Left colon (tissue), 1 donor: ENCODE data around the genes AHDC1, FGR and EYA3.

DNA sequence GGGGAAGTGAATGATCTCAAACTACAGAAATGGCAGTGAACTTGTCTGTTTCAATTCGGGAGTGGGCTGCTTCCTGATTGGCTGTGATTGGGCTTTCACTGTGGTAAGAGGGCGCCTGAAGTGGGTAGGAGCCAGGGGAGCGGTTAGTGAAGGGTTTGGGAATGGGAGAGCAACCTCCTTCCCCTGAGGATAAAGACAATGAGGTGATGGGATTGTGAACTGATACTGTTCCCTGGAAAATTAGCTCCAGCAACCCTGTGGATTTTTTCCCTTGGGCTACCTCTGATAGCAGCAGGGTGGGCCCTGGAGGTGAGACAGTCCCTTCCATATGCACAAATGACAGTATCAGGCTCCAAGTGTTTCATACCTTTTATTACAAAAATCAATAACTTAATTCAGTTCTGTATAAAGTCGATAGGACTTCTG lies 2.6 kb downstream of the NR0B2 start:
- PRO-cap: no peak

DNA sequence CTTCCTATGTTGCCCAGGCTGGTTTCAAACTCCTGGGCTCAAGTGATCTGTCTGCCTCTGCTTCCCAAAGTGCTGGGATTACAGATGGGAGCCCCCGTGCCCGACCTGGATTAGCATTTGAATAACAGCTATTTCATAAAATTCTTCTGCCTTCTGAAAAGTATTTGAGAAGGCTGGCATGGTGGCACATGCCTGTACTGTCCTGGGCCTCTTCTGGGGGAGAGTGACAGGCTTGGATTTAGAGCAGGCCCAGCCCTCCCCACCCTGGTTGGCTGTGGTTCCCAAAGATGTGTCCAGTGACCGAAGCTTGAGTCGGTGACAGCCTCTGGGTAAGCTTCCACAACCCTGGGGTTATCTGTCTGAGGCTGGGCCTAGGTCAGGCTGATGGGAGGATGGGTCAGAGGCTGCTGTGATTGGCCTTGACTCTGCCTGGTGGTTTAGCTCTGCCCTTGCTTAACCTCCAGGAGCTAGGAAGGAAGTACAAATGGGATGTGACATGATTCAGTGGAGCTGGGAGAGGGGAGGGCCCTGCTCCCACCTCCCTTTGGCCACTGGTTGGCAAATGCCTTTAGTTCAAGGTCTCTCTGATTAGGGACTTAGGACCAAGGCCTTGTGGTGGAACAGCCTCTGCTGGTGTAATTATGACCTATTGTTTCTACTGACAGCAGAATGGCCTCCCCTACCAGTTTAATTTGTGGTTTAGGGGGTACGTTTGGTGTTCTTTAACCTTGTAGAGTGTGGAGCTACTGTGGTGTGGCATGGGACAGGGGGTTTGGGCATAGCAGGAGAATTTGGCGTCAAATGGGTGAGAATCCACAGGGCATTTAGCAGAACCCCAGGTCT lies 16.5 kb downstream of the NUDC start:
- PRO-cap: no peak

DNA sequence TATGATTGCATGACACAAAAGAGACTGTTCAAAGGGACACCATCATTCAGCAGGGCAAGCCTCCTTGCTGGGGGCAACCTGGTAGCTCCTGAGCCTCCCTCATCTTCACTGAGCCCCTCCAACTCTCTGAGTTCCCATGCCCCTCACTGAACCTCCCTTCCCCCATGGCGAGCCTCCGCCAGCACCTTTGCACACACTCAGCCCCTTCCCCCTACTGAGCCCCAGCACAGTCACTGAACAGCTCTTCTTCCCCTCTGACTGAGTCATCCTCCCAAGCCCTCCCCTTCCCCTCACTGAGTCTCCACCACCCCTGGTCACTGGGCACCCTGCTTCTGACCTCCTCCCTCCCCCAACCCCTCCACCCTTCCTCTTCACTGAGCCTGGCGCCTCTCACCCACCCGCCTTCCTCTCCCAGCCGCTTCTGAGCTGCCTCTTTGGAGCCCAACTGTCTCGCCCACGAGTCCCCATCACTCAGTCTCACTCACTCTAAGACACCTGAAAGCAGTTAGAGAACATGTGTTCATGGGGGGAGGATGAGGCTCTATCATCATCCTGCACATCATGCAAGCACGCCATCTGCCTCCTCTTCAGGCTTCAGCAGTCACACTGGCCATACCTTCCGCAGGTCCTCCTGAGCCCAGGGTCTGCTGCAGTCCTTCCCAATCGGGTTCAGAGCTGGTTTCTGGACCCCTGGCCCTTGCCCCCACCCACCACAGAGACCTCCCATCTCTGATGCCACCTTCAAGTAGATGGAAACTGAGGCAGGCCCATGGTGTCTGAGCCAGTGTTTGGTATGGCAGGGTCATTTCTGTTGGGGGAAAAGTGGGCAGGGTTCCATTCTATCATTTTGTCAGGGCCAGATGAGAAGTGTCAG lies 2.0 kb upstream of the TRNP1 start:
- PRO-cap: no peak

GRCh38 chr1:27122548-27123162 lies 32.3 kb downstream of the SLC9A1 start:
- PRO-cap: bidirectional peak, plus-strand start at chr1:27122937, minus-strand start at chr1:27122740

- PRO-cap: unidirectional peak, minus-strand start at chr1:27137360
Measured at GRCh38 chr1:27136894-27137821, 17.8 kb downstream of the SLC9A1 start.

GRCh38 chr1:27299225-27300266 lies 22.4 kb upstream of the TMEM222 start:
- PRO-cap: no peak

GRCh38 chr1:27304756-27305451 lies 17.1 kb upstream of the TMEM222 start:
- PRO-cap: no peak

DNA sequence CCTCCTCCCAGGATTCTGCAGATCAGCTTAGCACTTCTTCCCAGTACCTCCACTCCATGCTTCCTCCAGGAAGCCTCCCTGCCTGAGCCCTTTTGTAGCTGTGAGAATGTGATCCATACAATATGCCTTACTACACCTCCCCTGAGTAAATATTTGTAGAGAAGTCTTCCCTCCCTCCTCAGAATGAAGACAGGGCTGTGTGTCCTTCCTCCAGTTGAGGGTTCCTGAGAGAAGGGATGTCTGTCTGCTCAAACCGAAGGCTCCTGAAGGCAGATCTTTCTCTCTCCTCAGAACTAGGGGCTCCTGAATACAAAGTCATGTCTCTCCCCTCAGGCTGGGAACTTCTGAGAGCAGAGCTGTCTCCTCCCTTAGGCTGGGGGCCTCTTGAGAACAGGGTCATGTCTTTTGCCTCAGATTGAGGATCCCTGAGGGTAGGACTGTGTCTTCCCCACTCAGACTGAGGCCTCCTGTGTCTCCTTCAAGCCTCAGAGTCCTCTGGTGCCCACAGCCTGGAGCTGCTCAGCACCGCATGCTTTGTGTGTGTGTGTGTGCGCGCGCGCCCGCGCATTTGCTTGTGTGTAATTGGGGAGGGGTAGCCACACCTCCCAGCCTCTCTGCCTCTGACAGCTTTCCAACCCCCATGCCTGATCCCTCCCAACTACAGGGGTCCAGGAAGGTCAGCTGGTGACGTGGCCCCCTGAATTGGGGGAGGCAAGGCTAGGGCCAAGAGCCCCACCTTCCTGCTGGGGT lies 6.6 kb downstream of the GPR3 start:
- PRO-cap: no peak

GRCh38 chr1:27405950-27407154 lies 13.9 kb downstream of the GPR3 start:
- PRO-cap: no peak

GRCh38 chr1:27428159-27429054 lies 36.0 kb downstream of the GPR3 start:
- PRO-cap: no peak

- PRO-cap: bidirectional peak, plus-strand start at chr1:27518308, minus-strand start at chr1:27518201
Measured at GRCh38 chr1:27517988-27518859, 28.3 kb upstream of the WASF2 start.

DNA sequence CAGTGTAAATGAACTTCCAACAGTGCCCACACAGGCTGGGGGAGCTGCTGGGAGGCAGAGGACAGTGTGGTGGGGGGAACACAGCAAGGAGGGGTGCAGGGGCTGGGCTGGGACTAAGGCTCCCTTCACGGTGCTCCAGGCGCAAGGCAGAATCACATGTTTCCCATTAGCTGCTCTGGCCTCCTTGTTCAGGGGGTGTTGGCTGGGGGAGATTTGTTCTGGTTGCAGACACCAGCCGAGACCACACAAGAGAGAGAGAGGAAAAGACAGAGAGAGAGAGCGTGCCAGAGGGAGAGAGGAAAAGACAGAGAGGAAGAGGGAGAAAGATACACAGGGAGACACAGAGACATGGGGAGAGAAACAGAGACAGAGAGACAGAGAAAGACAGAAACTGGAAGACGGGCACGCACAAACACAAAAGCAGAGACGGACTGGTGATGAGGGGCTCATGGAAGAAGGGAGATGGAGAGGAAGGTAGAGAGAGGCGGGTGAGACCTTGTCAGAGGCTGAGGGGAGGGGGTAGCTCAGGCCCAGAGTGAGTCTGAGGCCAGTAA lies 42.4 kb downstream of the AHDC1 start:
- PRO-cap: no peak

GRCh38 chr1:27575485-27576478 lies 28.2 kb downstream of the AHDC1 start:
- PRO-cap: unidirectional peak, minus-strand start at chr1:27576012

DNA sequence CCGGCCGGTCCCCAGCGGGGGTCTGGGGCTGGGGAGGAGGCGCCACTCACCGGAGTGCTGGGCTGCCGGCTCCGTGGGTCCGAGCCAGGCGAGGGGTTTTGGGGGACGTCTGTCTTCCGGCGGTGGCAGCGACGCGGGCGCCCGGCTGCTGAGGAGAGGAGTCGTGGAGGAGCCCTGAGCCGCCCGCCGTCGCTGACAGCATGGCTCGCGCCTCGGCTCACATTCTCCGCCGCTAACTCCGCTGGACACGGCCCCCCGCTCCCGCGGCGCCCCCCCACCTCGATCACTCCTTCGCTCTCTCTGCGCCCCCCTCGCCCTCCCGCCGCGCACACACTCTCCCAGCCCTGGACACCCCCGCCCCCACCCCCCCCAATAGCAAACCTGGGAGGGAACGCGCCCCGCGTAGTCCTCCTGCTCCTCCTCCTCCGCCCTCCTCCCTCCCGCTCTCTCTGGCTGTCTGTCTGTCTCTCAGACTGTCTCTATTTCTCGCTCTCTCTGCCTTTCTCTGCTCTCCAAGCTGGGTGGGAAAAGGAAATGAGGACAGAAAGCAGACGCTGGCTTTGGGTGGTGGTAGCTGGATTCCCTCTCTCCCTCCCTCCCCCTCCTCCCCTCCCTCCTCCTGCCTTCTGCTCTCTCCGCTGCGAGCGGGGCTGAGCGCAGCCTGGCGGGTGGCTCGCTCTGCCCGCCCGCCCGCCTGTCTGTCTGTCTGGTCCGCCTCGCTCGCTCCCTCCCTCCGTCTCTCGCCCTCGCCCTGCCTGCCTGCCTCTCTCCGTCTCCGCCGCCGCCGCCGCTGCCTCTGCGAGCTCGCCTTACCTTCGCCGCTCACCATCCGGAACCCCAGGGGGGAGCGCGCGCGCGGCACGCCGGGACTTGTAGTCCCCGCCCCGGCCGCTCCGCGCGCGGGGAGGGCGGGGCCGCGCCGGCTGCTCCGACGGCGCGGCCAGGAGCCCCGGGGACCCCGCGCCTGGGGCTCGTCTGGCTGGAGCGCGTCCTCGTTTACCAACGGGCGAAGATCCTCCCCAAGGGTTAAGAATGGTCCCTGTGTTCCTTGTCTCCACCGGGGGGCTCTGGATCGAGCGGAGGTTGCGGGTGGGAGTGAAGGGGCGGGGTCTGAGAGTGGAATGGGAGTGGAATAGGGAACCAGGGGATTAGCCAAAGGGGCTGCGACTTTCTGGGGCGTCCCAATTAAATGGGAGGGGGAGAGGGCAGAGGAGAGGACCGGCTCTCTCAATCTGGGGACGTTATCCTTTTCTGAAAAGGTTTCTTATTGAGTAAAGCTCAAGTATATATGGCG lies at the start of gene AHDC1:
AHDC1 (minus strand) TSS at position 798 of the 1,294 bp plus-strand sequence.
- PRO-cap: bidirectional peak, plus-strand start at position 933 of the sequence, minus-strand start at position 798 of the sequence

- PRO-cap: no peak
Measured at GRCh38 chr1:27618883-27619346, 15.0 kb upstream of the AHDC1 start.

- PRO-cap: no peak
Measured at GRCh38 chr1:27634945-27635436, at the start of gene FGR. FGR (minus strand) TSS chr1:27635185.

DNA sequence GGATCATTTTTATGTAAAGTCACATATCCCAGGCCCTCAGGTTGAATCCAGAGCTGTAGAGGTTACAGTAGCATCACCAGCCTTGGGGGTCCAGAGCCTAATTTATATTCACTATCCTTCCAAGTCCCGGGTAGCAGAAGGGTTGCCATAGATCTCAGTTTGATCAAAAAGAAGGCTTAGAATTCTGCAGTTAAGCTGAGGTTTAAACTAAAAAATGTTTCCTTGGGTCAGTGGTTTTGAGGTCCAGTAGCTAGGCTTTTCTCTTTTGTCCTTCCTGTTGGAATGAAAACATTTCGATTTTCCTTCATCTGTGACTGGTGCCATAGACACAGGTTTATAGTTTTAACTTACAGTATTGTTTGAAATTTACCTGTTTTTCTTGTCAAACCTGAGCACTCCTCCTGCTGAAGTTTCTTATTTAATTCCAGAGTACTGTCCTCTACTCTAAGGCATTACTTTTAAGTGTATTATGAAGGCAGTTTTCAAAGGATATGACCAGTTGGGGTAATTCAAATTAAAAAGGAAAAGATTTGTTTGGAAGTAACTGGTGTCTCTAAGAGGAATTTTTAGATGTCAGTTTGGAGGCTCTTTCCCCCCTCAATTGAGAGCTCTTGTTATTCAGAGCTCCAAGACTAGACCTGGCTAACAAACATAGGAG lies 20.3 kb downstream of the PPP1R8 start:
- PRO-cap: no peak

- PRO-cap: unidirectional peak, plus-strand start at chr1:27858578
Measured at GRCh38 chr1:27858101-27858835, 14.1 kb upstream of the THEMIS2 start.

DNA sequence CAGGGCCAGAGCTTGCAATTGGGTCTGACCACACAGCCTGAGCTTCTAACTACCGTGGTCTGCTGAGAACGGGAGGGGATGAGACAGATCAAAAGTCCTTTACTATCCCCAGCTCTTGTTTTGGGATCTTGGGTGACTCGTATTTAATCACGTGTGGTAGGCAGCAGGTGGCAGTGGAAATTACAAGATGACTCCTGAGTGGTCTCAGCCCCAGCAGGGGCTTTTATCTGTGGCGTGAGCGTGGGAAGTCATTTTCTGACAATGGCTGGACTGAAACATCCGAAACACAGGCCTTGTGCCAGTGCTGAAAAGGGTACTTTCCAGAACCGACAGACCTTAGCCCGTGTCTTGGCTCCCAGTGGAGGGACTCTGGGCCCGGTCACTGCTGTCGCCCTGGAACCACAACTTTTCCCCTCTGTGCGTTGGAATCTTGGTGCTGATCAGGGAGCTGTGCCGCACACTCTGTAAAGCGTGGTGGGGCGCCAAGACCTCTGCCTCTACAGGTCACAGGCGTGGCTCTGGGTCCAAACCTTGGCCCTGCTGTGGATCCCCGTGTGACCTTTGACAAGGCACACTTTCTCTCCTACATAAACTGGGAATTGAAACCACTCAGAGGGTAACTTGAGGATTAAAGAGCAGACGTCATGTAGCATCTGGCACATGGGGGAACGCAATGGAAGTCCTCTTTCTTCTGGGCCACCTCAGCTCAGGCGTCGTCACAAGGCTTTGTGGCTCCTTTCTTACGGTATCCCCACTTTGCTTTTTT lies 12.1 kb downstream of the THEMIS2 start:
- PRO-cap: no peak

- PRO-cap: bidirectional peak, plus-strand start at chr1:28088833, minus-strand start at chr1:28088584
Measured at GRCh38 chr1:28088065-28089021, at the start of gene EYA3. EYA3 (minus strand) TSS chr1:28088610.